Myometrial cell (primary cell): ENCODE measurements around a stretch of chr6.

GRCh38 chr6:17589265-17590021 is 10.7 kb upstream of the FAM8A1 start:
- RAMPAGE, long total RNA, result no peak

- RAMPAGE, long total RNA, result no peak
Observed at GRCh38 chr6:17706991-17707314, 228 bp upstream of the NUP153 start.

- RAMPAGE, long total RNA, result no peak
Observed at GRCh38 chr6:17867768-17868486, 119.5 kb downstream of the KIF13A start.

DNA sequence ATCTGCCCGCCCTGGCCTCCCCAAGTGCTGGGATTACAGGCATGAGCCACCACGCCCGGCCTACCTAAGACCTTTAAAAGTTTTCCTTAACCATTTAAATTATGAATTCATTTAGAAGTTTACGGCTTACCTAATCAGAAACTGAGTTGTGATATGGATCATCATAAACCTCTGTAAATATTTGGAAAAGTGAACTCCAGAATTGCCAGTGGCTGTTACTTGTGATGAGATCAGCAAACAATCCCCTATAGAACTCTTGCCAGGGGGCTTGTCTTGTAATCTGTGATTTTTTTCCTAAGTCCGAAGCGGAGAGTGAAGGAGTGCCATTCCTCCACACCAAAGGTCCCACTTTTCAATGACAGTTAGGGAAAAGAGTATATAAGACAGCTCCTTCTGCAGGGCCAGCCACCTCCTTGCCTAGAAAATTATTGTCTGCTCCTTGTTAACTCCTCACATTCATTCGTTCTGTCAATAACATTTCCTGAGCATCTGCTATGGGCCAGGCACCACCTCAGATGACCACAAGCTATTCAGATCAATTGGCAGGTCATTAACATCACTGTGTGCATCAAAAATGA is 64.3 kb upstream of the KIF13A start:
- RAMPAGE, long total RNA, result no peak

GRCh38 chr6:18056847-18057293 is 65.6 kb downstream of the NHLRC1 start:
- RAMPAGE, long total RNA, result no peak

DNA sequence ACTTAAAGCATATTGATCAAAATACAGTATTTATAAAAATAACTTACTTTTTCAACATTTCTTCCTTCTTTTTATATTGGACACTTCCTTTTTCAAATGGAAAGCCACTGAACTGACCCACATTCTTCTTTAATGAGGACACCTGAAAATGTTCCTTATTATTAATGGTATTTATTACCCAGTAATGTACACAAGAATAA is 8.1 kb downstream of the DEK start:
- RAMPAGE, long total RNA, result no peak

DNA sequence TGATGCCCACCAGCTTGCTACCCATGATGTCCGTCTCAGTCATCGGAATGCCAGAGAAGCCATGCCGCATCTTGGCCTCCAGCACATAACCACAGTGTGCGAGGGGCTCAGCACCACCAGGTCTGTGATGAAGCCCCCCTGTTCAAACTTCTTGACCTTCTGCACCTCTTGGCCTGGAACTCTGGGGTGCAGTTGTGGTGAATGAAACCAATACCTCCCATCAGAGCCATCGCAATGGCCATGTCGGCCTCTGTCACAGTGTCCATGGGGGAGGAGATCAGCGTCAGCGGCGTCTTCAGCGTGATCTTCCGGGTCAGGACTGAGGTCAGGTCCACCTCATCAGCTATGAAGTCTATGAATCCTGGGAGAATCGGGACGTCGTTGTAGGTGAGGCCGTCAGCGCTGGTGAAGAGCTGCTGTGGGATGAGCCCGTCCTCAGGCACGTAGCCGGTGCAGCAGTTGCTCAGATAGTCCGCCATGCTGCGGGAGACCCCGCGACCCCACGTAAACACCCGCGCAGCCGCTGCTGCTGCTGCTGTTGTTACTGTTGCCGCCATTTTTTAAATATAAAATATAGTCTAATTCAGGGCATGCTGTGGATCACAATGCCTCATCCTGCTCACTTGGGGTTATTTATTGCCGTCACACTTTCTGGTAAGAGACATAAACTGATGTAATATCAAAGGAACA is 18.8 kb upstream of the RNF144B start:
- RAMPAGE, long total RNA, result no peak

GRCh38 chr6:18388807-18389449 is 1.8 kb downstream of the RNF144B start:
- RAMPAGE, long total RNA, result no peak

DNA sequence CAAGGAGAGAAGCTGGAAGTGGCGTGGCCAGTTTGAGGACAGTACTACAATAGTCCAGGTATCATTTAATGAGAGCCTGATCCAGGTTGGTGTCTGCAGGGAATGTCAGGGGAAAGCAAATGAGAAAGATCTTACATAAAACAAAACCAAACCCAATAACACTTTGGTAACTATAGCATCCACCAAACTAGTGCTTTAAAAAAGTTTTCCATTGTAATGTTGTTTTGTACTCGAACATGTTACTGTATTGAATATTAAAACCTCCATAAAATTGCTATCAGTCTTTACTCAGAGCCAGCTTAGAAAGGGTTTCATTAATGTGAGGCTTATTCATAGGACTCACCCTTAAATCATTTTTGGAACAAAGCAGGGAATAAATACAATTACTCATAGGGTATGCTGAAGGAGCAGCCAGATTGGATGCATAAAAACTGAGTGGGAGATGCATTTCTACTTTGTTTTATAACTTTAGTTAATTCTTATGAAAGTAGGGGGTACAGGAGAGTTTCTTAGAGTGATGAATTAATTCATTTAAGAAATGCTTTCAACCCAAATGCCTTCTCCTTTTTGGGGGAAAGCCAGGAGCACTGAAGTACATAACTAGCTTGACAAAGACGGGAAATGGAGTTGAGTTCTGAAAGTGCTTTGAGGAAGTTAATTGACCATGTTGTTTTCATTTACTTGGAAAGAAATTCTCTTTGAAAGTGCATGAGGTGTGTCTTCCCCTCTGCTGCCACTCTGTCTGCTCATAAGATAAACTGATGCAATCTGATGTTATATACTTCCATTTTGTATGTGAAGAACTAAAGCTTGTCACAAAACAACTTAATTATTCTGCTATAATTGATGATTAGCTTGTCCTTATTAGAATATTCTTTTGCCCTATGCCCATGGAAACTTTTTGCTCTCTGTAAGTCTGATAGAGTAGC is 90.3 kb downstream of the RNF144B start:
- RAMPAGE, long total RNA, result no peak

DNA sequence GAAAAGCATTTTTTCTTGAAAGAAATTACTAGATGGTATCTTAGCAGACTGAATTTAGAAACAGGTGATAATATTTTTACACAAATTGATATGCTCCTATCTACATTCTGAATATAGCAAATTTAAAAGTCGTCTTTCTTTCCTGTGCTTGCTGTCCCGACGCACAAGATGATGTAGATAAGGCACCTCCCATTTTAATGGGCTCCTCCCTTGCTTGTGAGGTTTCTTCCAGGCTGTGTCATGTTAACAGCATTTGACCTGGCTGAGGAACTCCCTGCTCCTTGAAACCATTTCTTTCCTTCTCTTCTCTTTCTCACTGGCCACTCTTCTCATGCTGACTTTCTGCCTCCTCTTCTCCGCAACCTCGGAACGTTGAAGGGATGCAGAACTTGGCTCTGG is 14.5 kb upstream of the ID4 start:
- RAMPAGE, long total RNA, result no peak

- RAMPAGE, long total RNA, result no peak
Observed at GRCh38 chr6:20201864-20202457, 10.3 kb downstream of the MBOAT1 start.

- RAMPAGE, long total RNA, result no peak
Observed at GRCh38 chr6:20479086-20480253, 54.8 kb upstream of the CDKAL1 start.

GRCh38 chr6:20600823-20601930 is 66.9 kb downstream of the CDKAL1 start:
- RAMPAGE, long total RNA, result no peak

- RAMPAGE, long total RNA, result no peak
Observed at GRCh38 chr6:21742122-21742701, 148.7 kb downstream of the SOX4 start.

- RAMPAGE, long total RNA, result no peak
Observed at GRCh38 chr6:21769292-21770017, 175.9 kb downstream of the SOX4 start.

GRCh38 chr6:21887239-21888127 is 293.9 kb downstream of the SOX4 start:
- RAMPAGE, long total RNA, result no peak

GRCh38 chr6:22709798-22710154 is 140.4 kb downstream of the HDGFL1 start:
- RAMPAGE, long total RNA, result no peak

- RAMPAGE, long total RNA, result no peak
Observed at GRCh38 chr6:24527721-24528496, 33.1 kb downstream of the ALDH5A1 start.

DNA sequence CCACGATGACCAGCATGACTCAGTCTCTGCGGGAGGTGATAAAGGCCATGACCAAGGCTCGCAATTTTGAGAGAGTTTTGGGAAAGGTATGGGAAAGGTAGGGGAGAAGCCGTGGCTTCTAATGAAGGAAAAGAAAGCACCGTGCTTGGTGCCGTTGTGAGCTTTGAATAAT is 268 bp downstream of the ACOT13 start:
- RAMPAGE, long total RNA, result no peak

- RAMPAGE, long total RNA, result no peak
Observed at GRCh38 chr6:24715771-24717092, 2.7 kb downstream of the C6orf62 start.